PC-3 (cell line): ENCODE measurements around the gene TMEM128.

DNA sequence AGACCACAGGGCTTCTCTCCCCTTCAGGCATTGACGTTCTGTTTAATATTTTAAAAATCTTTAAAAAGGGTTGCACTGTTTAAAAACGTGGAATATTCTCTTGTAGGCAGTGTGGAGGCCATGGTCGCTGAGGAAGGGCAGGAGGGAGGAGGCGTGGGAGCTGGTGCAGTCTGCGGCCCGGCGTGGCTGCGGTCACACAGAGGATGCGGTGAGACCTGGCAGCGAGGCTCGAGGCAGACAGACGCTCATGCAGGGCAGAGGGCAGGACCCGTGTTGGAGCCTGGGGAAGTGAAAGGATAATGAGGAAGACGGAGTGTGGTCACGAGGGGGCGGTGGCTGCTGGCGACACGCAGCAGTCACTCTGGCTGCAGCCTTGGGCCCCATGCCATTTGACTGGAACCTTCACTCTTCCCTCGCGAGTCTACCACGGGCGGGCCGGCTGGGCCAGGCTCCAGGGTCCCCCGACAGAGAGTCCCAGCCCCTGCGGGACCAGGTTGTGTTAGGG is 68.9 kb upstream of the HGFAC start:
- RAMPAGE, long total RNA, result no peak

DNA sequence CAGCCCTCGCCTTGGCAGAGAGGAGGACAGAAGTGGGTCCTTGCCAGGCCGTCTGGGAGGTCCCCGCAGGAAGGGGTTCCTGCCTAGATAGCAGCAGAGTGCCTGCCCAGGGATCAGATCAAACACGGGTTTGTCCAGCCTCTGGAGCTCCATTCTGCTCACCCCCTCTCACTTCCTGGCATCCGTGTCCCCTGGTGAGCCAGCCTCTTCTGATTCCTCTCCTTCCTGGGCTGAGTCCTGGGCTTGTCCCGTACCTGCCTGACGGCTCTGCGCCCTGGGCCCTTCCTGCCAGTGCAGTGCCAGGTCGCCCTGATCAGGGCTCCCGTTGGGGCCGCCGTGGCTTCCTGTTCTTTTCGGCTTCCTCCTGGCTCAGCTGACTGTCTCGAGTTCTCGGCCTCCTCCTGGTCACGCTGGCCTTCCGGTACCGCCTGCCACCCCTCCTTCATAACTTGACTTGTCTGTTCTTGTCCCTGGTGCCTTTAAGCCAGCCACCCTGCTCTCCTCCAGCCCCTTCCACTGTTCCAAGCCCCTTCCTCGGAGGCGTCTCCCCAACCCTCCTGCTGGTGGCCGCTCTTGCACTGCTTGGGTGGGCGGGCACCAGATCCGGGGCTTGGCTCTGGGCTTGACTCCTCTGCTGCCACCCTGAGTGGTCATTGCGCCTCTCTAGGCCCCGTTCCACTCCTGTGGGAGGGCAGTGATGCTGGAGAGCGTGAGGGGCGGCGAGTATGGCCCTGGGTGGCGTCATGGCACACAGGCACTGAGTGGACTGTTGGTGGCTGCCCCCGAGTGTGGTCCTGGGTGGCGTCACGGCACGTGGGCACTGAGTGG is 56.3 kb upstream of the HGFAC start:
- RAMPAGE, long total RNA, result no peak

DNA sequence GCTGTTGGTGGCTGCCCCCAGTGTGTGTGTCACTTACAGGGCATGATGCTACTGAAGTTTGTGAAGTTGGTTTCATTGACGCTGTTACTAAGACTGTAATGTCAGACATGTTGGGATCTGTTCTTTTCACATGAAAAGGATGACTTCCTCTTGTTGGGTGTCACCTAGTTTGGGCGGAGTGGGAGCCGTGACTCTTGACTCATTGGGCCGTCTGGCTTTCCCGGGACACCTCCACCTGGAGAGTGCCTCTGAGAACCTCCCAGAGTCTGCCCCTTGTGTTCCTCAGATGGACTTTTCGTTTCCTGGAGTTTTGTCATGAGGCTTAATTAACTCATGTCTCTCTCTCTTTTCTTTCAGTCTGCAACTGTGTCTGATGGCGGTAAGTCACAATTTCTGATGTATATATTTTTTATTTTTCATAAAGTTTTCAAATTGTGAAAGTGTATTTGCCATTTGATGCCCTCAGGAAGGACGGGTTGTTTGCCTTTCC is 55.7 kb upstream of the HGFAC start:
- RAMPAGE, long total RNA, result no peak

DNA sequence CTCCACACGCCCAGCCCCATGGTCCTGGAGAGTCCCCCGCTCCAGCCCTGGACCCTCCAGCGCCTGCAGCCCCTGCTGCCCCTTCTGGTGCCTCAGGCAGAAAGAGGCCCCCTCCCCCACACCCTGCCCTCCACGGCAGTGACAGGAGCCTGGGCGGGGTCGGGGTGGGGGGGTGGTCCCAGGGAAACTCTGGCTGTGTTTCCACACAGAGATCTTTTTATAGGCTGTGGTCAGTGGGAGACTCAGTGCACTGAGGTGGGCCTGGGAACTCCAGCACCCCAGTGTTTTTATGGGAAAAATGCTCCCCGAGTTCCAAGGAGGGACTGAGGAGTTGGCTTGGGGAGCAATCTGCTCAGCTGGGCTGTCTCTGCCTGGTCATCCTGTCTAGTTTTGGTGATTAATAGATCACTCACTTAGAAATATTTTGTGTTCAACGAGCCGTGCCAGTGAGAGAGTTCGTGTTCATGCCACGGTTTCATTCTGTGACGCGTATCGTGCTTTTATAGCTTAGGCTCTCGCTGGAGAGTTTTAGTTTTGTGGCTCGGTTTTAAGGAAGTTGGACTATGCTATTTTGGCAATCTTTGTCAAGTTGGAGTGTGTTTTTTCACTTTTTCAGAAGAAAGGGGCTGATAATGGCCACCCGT is 53.0 kb upstream of the HGFAC start:
- RAMPAGE, long total RNA, result no peak

GRCh38 chr4:3464698-3465454 is 1.8 kb downstream of the DOK7 start:
- RAMPAGE, long total RNA, result no peak

- RAMPAGE, long total RNA, result no peak
These were observed 20.0 kb upstream of the ADRA2C start for GRCh38 chr4:3746195-3746609.

- RAMPAGE, long total RNA, result no peak
These were observed 84.1 kb downstream of the OTOP1 start for GRCh38 chr4:4142524-4143188.

- RAMPAGE, long total RNA, result no peak
These were observed at the start of gene TMEM128 for GRCh38 chr4:4247838-4248751. Gene TMEM128 (minus strand): TSS chr4:4248223.

GRCh38 chr4:4267676-4268336 is 19.8 kb upstream of the TMEM128 start:
- RAMPAGE, long total RNA, result no peak

DNA sequence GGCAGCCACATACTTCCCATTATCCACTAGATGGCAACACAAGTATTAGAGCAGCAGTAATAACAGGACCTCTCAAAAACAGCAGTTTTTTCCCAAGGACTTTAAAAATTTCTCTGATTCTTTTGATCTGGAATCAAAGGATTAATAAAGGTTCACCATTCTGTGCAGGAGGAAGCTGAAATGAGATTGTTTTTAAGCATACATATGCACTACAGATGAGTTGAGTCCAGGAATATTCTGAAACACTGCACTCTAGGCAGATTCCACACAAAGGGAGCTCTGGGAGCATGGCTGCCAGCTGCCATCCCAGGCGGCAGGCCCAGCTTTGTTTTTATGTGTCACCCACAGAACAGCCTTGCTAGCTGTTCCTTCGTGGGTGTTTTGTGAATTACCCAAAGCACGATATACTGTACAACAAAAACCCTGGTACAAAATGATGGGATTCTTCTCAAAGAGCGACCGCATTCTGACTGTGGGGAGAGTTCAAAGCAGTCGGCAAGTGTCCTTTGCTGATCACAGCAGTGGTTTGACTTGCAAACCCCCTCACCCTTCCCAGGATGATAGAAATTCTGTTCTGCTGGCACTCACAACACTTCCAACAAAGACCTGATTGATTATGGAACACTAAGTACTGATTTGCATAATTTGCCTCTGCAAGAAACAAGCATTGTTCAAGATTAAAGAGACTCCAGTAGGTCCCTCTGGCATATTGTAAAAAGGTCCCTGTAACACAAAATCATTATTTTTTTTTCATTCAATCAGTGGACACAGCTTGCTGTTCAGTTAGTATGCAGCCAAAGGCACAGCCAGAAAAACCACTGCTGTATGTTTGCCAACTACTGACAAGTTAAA is 60.9 kb downstream of the STX18 start:
- RAMPAGE, long total RNA, result no peak

DNA sequence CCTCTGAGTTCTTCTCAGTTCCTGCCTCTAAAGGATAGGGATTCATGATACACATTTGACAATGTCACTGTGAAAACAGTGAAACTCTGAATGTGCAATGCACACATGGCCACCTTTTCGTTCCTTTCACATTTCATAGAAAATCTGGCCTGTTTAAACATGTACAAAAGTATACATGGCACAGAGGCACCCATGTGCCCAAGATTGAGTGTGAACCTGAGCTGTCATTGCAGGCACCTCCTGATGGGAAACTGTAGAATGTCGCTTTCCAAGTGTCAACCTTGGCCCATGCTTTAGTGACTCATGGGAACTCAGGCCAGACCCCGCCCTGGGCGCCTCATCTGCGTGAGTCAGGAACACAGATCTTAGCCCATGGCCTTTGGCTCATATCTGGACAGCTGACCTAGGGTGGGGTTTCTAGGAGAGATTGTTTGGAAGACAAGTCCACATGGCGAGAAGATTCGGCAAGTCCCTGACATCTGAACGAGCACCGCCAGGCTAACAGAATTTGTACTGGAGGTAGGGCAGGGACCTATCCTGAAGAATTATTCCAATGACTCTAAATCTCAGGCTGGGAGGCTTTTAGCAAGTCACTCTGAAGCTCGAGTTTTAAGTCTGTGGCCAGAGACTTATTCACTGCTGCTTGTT is 50.0 kb downstream of the CYTL1 start:
- RAMPAGE, long total RNA, result no peak

GRCh38 chr4:5051958-5052435 is 717 bp downstream of the STK32B start:
- RAMPAGE, long total RNA, result no peak

DNA sequence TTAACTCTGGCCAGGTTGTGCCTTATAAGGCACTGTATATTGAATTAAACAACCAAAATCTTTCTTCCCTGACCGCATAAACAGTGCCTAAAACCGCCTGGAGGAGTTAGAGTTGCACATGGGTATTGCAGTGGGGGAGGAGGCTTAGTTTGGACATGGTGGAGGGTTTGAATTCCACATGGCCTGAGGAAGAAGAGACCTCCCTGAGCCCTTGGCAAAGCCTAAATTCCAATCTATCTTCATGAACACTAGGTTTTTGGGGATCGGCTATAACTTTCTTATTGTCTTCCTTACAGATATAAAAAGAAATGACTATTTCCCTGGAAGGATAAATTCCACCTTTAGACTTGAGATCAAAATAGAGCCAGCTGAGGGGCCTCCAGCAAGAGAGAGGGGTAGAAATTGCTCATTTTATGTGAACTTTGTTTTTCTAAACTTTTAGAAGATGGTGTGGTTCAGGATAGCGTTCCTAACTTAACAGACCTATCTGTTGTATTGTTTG is 289.6 kb downstream of the EVC2 start:
- RAMPAGE, long total RNA, result no peak

- RAMPAGE, long total RNA, result no peak
These were observed 264.4 kb downstream of the EVC2 start for GRCh38 chr4:5443947-5444470.

GRCh38 chr4:6072277-6072802 is 128.0 kb downstream of the JAKMIP1 start:
- RAMPAGE, long total RNA, result no peak

- RAMPAGE, long total RNA, result no peak
These were observed 24.6 kb upstream of the WFS1 start for GRCh38 chr4:6244894-6245517.

DNA sequence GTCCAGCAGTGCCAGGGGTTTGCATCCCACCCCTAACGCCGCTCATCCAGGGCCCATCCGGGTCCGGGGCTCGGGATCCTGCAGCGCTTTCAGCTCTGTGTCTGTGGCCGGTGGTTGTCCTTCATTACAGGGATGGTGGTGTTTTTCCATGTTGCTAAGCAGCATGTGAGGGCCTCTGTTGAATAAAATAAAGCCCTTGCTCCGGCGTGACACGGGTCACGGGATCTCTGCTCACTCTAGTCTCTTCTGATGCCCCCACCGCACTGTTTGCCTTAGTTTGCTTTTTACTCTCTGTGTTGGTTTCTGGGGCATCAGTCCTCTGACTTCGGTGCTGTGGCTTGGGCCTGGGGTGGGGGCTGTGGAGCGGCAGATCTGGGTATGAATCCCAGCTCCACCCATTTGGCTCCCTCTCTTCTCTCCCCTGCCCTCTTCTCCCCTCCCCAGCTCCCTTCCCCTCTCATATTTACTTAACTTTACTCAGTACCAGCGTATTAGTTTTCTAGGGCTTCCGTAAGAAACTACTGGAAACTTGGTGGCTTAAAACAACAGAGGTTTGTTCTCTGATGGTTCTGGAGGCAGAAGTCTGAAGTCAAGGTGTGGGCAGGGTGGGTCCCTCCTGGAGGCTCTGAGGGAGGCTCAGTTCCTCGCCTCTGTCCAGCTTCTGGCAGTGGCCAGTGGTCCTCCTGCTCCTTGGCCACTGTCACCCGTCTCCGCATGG is 6.7 kb downstream of the WFS1 start:
- RAMPAGE, long total RNA, result no peak

DNA sequence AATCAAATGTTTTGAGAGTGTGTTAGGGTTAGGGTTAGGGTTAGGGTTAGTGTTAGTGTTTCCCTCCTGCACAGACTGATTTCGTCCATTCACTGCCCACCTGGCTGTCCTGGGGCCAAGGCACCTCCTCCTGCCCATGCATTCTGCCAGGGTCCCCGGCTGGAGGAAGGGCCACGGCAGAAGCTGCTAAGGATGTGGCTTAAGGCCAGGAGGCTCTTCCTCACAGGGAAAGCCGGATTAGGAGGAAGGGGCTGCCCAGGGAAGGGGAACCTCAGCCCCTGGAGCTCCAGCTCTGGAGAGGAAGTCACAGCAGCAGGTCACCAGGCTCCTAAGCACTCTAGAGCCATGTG is 48.6 kb downstream of the PPP2R2C start:
- RAMPAGE, long total RNA, result no peak

GRCh38 chr4:6470323-6471404 is 1.8 kb downstream of the PPP2R2C start:
- RAMPAGE, long total RNA, result no peak

DNA sequence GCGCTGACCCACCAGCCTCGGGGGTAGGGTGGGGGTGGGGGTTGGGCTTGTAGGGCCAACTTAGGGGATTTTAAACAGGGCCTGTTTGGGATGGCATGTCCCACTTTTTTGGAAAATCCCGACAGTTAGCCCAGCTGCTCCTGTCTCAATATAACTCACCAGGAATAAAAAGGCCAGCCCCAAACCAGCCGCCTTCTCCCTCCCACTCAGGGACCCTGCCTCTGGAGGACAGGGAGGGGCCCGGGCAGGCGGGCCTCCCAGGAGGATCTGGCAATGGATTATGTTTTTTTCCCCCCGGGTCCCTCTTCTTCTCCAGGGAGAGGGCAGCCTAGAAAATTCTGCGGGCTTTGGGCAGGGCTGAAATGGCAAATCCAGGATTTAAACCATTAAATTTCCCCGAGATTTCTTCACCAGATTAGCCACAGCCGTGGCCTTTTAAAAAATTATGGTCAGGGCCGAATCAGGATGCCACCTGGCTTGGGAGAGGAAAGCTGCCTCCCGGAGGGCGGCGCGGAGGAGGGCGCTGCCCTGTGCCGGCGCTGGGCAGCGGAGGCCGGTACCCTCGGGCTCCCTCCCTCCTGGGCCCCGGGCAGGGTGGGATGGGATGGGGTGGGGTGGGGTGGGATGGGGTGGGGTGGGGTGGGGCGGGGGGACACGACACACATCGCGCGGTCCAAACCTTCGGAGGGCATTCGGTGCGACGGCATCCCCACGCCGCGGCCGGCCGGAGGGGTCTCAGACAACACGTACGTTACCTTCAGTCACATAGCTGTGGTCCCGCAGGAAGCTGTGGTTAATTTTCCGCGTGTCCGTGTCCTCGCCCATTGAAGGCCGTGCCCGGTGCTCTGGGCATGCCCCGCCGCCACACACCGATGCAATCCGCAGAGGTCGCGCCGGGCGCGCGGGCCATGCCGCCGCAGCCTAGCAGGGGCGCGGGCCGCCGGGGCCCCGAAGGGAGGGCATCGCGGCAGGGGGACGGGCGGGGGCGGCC is 714 bp downstream of the PPP2R2C start:
- RAMPAGE, long total RNA, result no peak